ENCODE results near the genes PIK3CA, MCCC1 and B3GNT5.

DNA sequence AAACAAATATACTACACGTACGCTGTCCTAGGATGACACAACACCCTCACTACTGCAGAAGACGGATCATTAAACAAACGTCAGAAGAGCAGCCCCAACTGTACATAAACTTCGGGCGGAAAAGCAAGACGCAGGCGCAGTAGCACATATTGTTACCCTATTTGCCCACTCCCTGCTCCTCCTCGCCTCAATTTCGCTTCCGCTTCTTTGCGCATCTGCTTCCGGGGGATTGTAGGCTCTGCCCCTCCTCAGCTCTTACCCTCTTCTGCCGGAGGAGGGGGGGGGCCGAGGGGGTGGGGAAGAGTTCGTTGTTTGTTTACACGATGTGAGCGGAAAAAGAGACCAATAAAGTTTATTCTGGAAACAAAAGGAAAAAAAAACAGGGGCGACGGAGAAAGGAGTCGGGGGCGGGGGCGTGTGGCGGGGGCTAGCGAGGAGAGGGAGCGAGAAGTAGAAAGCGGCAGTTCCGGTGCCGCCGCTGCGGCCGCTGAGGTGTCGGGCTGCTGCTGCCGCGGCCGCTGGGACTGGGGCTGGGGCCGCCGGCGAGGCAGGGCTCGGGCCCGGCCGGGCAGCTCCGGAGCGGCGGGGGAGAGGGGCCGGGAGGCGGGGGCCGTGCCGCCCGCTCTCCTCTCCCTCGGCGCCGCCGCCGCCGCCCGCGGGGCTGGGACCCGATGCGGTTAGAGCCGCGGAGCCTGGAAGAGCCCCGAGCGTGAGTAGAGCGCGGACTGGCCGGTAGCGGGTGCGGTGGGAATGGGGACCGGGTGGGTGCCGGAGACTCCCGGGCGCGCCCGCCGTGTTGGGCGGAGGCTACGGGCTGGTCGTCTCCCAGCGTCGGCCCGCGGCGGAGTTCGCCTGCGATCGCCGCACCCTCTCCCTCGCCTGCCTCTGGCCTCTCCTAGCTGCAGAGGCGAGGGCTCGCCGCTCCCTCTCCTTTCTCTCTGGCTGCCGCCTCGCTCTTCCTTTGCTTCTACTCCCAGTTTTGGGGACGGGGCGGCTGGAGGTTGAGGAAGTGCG is at the start of gene PIK3CA:
TSS of gene PIK3CA (plus strand) at position 463 of the 1,014 bp plus-strand sequence.
- RAMPAGE, long total RNA: no peak
- RRBS: 1% methylated on average over 12 of the region's 97 CpGs

- RAMPAGE, long total RNA: no peak
- RRBS: no CpG with 5 or more reads among the region's 7 CpGs
Measured at GRCh38 chr3:179438694-179439575, 12.3 kb downstream of the GNB4 start.

GRCh38 chr3:179563409-179563940 is 749 bp downstream of the ACTL6A start:
- RAMPAGE, long total RNA: no peak
- RRBS: 2% methylated on average over 11 of the region's 32 CpGs

- RAMPAGE, long total RNA: no peak
- RRBS: no CpG with 5 or more reads among the region's 11 CpGs
Measured at GRCh38 chr3:179719666-179720530, 67.1 kb downstream of the USP13 start.

GRCh38 chr3:179882330-179882766 is 154.4 kb downstream of the PEX5L start:
- RAMPAGE, long total RNA: no peak
- RRBS: no CpG with 5 or more reads among the region's 2 CpGs

DNA sequence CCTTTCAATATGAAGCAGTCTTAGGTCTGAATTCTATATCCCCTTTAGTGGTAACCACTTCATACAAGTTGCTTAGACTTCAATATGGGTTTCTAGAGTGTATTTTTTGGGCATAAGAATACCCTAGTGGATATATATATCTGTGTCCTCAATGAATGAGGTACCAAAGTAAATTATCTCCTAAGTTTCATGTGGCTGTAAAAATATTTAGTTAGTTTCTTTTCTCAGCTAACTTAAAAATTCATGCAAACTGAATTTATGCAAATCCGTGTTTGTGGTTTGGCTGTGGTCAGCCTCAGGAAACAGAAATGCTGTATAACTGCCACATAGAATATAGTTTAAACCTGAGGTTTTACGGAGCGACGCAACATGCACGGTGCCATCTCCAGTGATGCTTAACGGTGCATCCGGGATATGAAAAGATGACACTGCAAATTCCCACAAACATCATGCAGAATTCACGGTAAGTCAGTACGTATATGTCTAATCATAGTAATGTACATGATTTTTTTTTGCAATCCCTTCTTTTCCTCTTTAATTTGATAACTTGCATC is 80.3 kb downstream of the PEX5L start:
- RAMPAGE, long total RNA: no peak
- RRBS: no CpG with 5 or more reads among the region's 9 CpGs

DNA sequence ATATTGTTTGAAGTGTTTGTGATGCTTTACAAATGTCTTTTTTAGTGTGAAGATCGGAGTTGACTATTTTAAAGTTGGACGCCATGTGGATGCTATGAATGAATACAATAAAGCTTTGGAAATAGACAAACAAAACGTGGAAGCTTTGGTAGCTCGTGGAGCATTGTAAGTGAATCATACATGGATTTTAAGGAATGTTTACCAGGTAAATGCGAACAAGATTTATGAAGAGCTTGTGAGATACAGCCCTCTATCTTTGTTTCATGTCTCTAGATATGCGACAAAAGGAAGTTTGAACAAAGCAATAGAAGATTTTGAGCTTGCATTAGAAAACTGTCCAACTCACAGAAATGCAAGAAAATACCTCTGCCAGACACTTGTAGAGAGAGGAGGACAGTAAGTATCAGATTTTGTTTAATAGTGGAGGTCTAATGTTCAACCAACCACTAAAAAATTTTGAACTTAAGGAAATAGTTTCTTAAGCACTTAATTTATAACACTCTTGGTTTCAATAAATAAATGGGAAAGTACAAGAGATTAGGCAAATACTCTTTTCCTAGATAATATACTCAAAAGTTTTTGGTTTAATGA is 4.3 kb downstream of the TTC14 start:
- RAMPAGE, long total RNA: no peak
- RRBS: no CpG with 5 or more reads among the region's 6 CpGs

GRCh38 chr3:180607818-180608622 is 6.1 kb downstream of the TTC14 start:
- RAMPAGE, long total RNA: no peak
- RRBS: no CpG with 5 or more reads among the region's 3 CpGs

DNA sequence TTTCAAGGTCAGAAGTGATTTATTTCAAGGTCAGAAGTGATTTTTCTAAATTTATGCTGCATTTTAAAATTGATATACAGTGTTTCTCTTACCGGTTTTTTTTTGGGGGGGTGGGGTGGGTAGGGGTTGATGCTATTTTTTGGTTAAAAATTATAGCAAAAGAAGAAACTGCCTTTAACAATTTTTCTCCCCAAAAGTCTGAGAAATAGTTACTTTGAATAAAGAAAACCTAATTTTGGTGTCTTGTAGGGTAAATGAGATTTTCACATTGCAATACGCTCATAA is 12.3 kb downstream of the TTC14 start:
- RAMPAGE, long total RNA: no peak
- RRBS: no CpG with 5 or more reads among the region's 2 CpGs

- RAMPAGE, long total RNA: no peak
- RRBS: no CpG with 5 or more reads among the region's 3 CpGs
Measured at GRCh38 chr3:181266022-181266401, 276.5 kb upstream of the DNAJC19 start.

GRCh38 chr3:181700355-181700755 is 11.4 kb upstream of the SOX2 start:
- RAMPAGE, long total RNA: no peak
- RRBS: no CpG with 5 or more reads among the region's 12 CpGs

DNA sequence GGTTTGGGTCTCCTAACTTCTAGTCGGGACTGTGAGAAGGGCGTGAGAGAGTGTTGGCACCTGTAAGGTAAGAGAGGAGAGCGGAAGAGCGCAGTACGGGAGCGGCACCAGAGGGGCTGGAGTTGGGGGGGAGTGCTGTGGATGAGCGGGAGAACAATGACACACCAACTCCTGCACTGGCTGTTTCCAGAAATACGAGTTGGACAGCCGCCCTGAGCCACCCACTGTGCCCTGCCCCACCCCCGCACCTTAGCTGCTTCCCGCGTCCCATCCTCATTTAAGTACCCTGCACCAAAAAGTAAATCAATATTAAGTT is 468 bp upstream of the SOX2 start:
- RAMPAGE, long total RNA: no peak
- RRBS: no CpG with 5 or more reads among the region's 12 CpGs

GRCh38 chr3:182364647-182365529 is 428.4 kb upstream of the ATP11B start:
- RAMPAGE, long total RNA: no peak
- RRBS: no CpG with 5 or more reads among the region's 21 CpGs

DNA sequence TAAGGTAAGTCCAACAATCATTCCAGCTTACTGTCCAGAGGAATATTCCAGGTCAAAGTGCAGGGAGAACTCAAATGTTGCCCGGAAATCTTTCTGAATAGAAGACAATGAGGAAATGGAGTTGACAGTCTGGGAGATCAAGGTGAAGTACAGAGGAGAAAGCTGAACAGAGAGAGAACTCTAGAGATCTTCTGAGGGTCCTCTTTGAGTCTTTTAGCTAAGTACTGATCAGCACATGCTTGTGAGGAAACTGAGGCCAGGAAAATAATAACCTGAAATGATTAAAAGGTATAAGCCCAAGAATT is 207.5 kb upstream of the ATP11B start:
- RAMPAGE, long total RNA: no peak
- RRBS: no CpG with 5 or more reads among the region's 1 CpG

GRCh38 chr3:182683487-182683817 is 109.9 kb upstream of the ATP11B start:
- RAMPAGE, long total RNA: no peak
- RRBS: no CpG with 5 or more reads among the region's 5 CpGs

GRCh38 chr3:182872115-182872655 is 78.9 kb downstream of the ATP11B start:
- RAMPAGE, long total RNA: no peak
- RRBS: no CpG with 5 or more reads among the region's 2 CpGs

DNA sequence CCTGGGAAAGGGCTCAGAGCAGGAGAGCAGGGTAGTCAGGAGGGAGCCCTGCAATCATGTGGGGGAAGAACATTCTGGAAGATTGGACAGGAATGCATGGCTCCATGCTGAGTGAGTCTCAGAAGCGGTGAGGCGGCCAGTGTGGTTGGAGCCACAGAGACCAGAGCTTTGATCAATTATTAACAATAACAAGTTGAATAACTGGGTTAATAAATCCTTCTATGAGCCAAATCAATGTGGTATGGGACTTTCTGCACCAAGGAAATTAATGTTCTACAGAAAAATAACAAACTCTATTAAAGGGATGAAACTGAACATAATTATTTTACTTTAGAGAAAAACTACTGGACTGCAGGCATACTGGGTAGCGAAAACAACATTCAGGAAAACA is 57.9 kb upstream of the DCUN1D1 start:
- RAMPAGE, long total RNA: no peak
- RRBS: no CpG with 5 or more reads among the region's 3 CpGs

DNA sequence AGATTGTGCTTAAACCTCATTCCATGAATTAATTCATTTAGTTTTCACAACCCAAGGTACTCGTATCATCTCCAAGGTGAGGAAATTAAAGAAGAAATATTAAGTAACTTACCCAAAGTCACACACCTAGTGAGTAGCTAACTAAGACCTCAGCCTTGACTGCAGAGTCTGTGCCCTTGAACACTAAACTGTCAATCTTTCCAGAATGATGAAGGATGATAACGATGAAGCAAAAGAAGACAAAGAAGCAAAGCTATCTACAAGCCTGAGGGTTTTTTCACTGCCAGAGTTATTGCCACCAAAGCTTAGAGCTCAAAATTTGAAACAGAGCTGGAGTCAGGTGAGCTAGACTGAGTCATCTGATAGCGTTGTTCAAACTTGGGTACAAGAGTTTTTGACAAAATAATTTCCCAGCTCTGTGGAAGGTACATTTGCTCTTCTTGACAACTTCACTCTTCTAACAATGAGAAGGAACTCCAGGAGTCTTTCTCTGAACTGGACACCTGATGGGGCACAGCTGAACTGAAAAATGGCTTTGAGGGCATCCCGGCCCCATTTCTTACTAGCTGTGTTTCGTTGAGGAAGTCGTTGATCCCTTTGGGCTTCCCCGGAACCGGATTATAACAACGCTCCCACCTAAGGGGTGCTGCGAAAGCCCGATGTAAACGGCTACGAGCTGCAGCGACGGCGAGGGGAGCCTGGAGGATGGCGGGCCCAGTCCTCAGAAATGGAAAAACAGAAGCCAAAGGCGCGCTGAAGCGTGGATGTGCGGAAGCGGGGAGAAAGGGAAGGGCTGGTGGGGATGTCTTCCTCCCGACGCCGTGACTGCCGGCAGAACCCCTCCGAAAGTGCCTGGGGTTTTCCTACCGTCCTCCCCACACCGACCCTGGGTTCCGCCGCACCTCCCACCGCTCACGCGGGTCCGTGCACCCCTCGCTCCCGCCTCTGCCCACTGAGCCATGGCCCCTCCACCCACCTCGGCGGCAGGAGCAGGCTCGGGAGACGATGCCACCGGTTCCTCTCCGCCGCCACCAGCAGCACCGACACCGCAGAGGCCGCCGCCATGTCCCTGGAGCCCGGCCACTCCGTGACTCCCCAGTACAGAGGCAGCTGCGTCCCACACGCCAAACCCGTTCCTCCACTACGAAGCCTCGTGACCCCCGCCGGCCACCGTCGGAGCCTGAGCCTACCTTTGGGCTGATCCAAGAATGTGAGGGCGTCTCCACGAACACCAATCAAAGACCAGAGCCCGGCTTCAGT is at the start of gene MCCC1:
TSS of gene MCCC1 (minus strand) at position 1,121 of the 1,260 bp plus-strand sequence.
- RAMPAGE, long total RNA: start-site peak on the minus strand centred at position 1,123 of the sequence, 106 bp wide, 588 and 390 reads in 2 replicates
- RRBS: 4% methylated on average over 12 of the region's 62 CpGs

DNA sequence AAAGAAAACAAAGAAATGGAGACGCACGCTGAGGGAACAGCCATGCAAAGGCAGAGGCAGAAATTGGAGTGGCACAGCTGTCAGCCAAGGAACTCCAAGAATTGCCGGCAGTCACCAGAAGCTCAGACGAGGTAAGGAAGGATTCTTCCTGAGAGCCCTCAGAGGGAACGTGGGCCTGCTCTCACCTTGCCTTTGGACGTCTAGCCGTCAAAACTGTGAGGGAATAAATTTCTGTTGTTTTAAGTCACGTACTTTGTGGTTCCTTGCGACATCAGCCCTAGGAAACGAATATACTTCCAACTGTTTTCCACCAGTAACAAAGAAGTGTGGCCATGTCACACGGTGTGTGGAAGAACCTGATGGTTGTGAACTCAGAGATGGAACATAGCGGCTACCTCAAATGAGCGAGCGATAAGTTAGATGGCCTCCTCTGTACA is 41.0 kb upstream of the B3GNT5 start:
- RAMPAGE, long total RNA: no peak
- RRBS: no CpG with 5 or more reads among the region's 14 CpGs

DNA sequence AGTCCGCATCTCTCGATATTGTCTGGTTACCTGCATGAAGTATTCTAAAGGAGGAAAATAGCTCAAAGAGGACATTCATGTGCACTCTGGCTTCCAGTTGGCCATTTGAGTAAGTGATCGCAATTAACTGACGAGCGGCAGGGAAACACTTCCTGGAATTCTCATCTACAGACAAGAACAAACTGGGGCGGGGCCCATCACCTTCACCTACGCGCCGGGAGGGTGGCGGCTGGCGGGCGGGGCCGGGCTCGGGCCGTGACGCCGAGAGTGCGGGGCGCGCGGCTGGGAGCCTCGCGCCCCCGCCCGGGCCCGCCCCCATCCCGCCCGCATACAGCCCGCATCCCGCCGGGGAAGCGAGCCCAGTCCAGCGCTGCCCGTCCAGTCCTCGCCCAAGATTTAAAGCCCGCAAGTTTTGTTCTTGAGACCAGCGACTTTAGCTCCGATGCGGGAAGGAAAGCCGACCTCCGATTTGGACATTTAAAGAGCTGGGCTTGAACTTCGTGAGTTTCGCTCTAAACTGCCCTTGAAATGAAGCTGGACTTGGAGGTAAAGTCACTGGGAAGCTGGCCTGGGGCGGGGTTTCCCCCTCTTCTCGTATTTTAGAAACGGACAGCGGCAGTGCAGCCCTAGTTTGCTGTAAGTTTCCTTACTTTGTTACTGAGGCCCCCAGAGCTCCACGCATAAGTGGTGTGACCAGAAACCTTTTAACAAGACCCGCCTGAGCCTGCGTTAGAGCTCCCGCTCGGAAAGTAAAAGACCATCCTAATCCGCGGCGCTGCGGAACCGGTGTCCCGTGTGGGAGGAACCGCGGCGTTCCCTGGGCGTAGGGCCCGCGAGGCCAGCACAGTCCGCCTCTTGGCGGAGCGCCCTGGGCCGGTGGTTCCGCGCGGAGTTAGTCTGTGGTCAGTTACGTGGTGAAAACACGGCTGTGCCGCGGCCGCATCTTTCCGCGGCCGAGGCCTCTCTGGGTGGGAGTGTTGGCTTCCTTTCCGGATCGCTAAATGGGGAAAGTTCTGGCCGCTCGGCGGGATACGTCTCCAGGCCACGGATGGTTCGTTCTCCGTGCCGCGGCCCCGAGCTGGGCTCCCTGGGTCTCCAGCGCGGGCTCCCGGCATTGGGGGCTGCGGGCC is at the start of gene B3GNT5:
TSS of gene B3GNT5 (plus strand) at position 327 of the 1,130 bp plus-strand sequence.
- RAMPAGE, long total RNA: no peak
- RRBS: 2% methylated on average over 33 of the region's 95 CpGs